ENCODE results near the genes FBXW12 and UCN2.

GRCh38 chr3:47706280-47706762 lies 75.4 kb downstream of the SMARCC1 start:
- PRO-cap = no peak
- RAMPAGE, long total RNA, 2 experiments = no peak in any of the 2 experiments

- PRO-cap = bidirectional peak, plus-strand start at chr3:47781331, minus-strand start at chr3:47781366
- RAMPAGE, long total RNA, 2 experiments = no peak in any of the 2 experiments
Observed at GRCh38 chr3:47780957-47781588, 620 bp downstream of the SMARCC1 start.

DNA sequence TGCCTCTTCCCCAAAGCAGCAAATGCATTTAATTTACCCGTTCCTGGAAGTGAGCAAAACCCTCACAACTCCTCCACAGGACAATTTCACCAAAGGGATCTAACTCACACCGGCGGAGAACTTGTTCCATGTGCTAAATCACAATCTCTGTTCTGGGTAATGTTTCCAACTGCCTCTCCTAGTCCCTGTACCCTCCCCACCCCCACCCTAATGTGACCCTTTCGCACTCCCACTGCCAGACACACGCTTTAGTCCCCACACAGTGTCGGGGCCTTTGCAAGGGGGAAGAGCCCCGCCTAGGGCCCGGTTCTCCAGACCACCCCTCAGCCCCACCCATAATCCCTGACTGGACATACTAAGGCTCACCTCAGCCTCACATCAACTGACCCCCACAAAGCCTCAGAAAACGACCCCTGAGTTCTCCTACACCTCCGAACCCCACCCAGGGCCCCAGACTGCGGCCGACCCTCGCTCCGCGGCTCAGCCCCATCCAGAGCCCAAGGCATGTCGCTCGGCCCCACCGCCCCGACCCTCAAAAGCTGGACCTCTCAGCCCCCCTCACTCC lies 71.8 kb upstream of the MAP4 start:
- PRO-cap = unidirectional peak, plus-strand start at position 107 of the sequence; bidirectional peak, plus-strand start at position 453 of the sequence, minus-strand start at position 135 of the sequence
- RAMPAGE, long total RNA, 2 experiments = no peak in any of the 2 experiments

DNA sequence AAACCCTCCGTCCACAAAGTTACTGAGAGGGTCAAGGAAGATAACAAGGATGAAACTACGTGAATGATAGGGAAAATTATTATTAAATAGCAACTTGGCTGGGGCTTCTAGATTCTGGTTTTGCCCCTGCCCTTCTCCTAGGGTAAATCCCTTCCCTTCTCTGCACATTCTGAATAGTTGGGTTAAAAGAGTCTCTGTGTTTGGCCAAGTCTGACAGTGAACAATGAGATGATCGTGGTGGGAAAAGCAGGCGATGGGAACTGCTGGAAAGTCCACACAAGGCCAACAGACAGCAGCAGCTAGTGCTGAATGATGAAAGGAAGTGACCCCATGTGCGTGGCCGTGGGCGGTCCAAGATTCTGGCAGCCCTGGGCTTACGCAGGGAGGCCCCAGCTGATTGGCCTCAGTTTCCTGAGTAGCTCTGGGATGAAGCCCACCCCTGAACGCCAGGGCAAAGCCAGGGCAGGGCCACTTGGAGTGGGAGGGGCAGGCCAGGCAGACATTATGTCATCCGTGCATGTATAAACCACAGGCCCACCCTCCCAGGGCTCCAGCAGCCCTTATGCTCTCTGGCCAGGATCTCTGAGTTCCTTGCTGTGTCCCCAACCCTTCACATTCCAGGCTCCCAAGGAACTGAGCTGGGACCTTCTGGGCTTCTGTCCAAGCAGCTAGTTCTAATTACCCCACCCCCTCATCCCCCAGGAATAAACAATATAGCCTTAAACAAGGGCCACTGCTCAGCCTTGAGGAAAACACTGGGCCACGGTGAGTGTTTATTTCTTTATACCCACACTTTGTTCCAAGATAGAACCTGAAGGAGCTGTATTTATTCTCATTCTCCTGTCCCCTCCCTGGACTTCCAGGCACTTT lies 57.8 kb downstream of the CDC25A start:
- PRO-cap = no peak
- RAMPAGE, long total RNA, 2 experiments = no peak in any of the 2 experiments

DNA sequence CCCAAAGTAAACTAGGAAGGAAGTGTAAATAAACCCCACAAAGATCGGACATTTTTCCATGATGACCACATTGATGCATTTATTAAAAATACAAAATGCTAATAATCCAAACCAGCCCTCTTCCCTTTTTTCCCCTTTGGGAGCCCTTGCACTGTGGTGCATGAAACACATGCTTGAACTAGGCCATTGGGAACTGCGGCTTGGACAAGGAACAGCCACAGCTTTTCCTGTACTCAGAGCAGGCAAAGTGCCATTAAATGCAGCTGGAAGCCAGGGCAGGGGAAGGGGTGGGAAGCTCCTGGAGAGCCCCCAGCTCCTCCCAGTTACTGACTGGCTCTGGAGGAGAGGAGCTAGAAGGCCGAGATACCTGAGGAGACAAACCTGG lies 36.9 kb downstream of the CDC25A start:
- PRO-cap = no peak
- RAMPAGE, long total RNA, 2 experiments = no peak in any of the 2 experiments

- PRO-cap = unidirectional peak, plus-strand start at chr3:48232923
- RAMPAGE, long total RNA, 2 experiments = no peak in any of the 2 experiments
Observed at GRCh38 chr3:48232620-48233298, 8.1 kb upstream of the ZNF589 start.

DNA sequence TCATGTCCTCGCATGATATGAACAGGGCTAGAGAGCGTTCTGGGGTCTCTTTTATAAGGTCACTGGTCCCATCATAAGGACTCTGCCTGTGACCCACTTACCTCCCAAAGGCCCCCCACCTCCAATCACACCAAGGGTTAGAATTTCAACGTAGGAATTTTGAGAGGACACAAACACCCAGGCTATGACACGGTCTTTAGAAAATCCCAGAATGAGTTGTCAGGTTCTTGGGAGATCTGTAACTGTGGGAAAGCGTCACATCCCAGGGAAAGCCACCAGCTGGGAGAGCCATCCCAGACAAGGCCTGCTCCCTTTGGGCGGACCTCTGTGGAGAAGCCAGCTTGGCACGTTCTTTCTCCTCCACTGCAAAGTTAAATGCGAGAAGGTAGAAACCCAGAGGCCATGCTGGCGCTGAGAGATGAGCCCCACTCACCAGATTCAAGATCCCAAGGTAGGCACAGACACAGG lies at the start of gene FBXW12:
Gene FBXW12, plus strand, starts transcription at position 350 of the 468 bp plus-strand sequence.
- PRO-cap = unidirectional peak, plus-strand start at position 255 of the sequence; unidirectional peak, plus-strand start at position 403 of the sequence
- RAMPAGE, long total RNA, 2 experiments = start-site peak on the plus strand in 2 of 2 experiments, centred at positions 334 to 338 of the sequence, 40 to 56 reads per replicate

DNA sequence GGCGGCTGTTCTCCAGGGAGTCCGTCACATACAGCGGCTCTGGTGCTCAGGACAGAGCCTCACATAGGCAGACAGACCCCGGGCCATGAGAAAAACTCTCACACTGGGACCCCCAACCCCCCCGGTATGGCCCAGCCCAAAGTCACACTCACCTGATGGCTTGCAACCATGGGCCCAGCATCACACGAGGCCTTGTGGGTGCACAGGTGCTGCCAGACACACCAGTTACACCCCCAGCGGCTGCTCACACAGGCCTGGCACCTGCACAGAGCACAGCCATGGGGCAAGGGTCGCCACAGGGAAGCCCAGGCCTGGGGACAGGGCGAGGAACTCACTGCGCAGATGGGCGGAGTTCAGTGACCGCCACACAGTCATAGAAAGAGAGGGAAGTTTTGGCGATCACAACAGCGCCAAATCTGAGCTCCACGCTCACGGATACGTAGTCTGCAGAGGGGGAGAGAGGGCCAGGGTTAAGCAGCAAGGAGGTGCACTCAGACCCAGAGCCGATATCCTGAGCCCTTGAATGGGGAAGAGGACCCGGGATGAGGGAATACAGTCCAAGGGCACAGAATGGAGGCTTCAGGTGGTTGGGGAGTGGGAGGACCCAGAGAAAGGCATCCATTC lies 9.3 kb downstream of the PLXNB1 start:
- PRO-cap = no peak
- RAMPAGE, long total RNA, 2 experiments = no peak in any of the 2 experiments

- PRO-cap = no peak
- RAMPAGE, long total RNA, 2 experiments = no peak in any of the 2 experiments
Observed at GRCh38 chr3:48563355-48564598, at the start of gene UCN2. UCN2 (minus strand) TSS chr3:48563781.

GRCh38 chr3:48618461-48618902 lies 3.1 kb downstream of the TMEM89 start:
- PRO-cap = no peak
- RAMPAGE, long total RNA, 2 experiments = no peak in any of the 2 experiments

- PRO-cap = no peak
- RAMPAGE, long total RNA, 2 experiments = no peak in any of the 2 experiments
Observed at GRCh38 chr3:48686247-48686494, 456 bp upstream of the NCKIPSD start.

- PRO-cap = no peak
- RAMPAGE, long total RNA, 2 experiments = no peak in any of the 2 experiments
Observed at GRCh38 chr3:48686495-48686989, 827 bp upstream of the NCKIPSD start.

DNA sequence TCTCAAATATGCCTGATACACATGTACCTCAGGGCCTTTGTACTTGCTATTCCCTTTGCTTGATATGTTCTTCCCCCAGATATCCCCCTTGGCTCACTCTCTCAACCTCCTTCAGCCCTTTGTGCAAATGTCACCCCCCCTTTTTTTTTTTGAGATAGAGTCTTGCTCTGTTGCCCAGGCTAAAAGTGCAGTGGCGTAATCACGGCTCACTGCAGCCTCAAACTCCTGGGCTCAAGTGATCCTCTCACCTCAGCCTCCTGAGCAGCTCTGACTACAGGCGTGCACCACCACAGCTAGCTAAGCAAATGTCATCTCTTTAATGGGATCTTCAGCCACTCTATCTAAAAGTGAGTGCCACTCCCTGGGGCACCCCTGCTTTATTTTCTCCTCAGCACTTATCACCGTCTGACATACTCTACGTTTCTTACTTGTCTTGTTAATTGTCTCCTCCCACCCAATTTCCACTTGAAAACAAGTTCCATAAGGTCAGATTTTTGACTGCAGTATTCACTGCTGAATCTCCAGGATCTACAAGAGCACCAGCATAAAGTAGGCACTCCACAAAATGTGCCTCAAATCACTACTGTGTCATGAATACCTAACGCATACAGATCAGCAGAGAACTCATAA lies 14.6 kb downstream of the IP6K2 start:
- PRO-cap = no peak
- RAMPAGE, long total RNA, 2 experiments = no peak in any of the 2 experiments

GRCh38 chr3:48796249-48796846 lies 51.3 kb downstream of the PRKAR2A start:
- PRO-cap = no peak
- RAMPAGE, long total RNA, 2 experiments = no peak in any of the 2 experiments

DNA sequence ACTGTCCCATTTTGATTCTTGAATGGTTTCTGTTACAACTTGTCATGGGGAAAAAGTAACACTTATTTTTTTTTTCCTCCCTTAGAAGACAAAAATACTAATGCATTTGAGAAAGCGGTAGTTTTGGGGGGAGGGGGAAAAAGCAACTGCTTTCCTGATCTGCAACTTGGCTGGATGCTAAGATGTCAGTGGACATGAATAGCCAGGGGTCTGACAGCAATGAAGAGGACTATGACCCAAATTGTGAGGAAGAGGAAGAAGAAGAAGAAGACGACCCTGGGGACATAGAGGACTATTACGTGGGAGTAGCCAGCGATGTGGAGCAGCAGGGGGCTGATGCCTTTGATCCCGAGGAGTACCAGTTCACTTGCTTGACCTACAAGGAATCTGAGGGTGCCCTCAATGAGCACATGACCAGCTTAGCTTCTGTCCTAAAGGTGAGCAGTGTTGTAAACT lies 8.8 kb downstream of the ARIH2 start:
- PRO-cap = no peak
- RAMPAGE, long total RNA, 2 experiments = no peak in any of the 2 experiments

DNA sequence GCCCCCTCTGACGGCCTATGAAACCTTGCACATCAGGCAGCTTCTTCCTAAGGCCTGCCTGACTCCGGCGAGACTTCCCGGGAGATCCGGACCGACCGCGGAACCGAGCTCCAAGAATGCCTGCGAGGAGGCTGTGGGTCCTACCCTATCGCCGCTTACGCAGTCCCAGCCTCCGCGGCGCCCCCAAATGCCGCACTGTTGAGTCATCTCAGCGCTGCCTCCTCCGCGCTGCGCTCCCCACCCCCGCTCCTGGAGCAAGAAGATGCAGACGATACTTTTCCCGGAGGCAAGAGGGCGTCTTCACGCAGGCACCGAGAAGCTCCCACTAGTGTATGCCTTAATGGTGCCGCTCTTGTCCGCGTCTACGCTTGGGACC lies 434 bp upstream of the P4HTM start:
- PRO-cap = bidirectional peak, plus-strand start at position 267 of the sequence, minus-strand start at position 118 of the sequence
- RAMPAGE, long total RNA, 2 experiments = no peak in any of the 2 experiments

GRCh38 chr3:49017256-49017873 lies 1.0 kb downstream of the DALRD3 start:
- PRO-cap = unidirectional peak, plus-strand start at chr3:49017807
- RAMPAGE, long total RNA, 2 experiments = no peak in any of the 2 experiments

- PRO-cap = no peak
- RAMPAGE, long total RNA, 2 experiments = no peak in any of the 2 experiments
Observed at GRCh38 chr3:49028422-49028945, 714 bp downstream of the IMPDH2 start.

DNA sequence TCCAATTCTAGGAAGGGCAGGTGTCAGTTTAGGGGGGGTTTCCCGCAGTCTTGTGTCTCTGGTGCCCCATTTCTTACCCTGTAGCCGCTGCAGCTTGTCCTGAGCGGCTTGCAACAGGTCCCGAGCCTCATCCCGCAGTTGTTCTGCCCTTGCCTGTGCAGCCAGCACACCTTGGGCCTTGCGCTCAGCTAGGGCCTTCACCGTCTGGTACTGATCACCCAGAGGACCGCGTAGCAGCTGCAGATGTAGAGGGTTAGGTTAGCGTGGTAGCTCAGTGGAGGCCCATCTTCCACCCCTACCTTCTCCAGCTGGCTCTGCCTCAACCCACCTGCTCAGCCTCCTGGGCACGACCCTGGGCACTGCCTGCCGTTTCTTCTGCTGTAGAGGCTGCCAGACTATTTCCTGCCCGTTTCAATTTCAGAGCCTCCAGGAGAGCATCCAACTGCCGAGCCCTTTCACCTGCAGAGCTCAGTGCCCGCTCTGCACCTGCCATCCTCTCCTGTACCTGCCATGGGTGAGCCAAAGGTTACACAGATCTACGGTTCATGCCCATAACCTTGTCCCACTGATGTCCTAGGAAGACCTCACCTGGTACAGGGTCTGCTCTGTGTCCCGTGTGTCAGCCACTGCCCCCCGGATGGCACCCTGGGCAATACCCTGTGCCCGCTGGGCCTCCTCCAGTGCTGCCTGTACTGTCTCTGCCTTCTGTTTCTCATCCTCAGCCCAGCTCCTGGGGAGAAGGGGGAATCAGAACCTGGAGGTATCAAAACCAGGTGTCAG lies 923 bp upstream of the USP19 start:
- PRO-cap = no peak
- RAMPAGE, long total RNA, 2 experiments = no peak in any of the 2 experiments

GRCh38 chr3:49133310-49134152 lies 681 bp upstream of the LAMB2 start:
- PRO-cap = no peak
- RAMPAGE, long total RNA, 2 experiments = no peak in any of the 2 experiments

Measured in body of pancreas (tissue), 2 donors.